Smooth muscle cell (in vitro differentiated cells): ENCODE data around the genes FAT4 and PLK4.

DNA sequence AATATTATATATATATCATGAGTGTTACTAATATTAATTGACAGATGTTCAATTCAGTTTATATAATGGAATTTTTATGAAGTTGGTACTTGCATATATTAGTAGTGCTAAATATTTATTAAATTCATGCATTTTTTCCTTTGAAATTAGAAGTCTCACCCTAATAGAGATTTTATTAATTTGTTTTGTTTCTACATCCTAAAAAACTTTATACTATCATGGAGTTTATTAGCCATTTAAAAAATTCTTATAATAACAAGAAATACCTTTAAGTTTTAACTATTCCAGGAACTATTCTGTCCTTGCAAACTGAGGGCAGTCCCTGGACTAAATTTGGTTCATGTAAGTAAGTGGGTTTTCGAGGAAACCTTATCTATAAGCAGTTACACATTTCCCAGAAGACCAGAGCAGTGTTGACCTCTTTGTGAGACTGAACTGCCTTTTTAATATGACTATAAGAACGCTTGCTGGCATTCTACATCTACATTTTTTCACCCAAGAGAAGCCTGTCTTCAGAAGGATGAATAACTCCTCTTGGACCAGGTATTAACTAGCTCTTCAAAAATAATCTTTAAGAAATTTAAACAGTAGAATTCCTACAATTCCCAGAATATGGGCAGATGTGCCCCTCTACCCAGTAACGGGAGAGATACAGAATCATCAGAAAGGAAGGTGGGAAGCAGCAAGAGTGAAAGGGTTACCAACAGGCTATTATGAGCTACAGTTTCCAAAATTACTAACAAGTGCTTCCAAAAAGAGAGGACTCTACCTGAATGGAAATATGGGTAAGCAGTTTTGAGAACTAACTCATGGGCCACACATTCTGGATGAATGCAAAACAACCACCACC, 17.1 kb downstream of the BBS12 start:
- RAMPAGE, long total RNA = no peak

GRCh38 chr4:122798031-122798542, 28.5 kb upstream of the FGF2 start:
- RAMPAGE, long total RNA = no peak

DNA sequence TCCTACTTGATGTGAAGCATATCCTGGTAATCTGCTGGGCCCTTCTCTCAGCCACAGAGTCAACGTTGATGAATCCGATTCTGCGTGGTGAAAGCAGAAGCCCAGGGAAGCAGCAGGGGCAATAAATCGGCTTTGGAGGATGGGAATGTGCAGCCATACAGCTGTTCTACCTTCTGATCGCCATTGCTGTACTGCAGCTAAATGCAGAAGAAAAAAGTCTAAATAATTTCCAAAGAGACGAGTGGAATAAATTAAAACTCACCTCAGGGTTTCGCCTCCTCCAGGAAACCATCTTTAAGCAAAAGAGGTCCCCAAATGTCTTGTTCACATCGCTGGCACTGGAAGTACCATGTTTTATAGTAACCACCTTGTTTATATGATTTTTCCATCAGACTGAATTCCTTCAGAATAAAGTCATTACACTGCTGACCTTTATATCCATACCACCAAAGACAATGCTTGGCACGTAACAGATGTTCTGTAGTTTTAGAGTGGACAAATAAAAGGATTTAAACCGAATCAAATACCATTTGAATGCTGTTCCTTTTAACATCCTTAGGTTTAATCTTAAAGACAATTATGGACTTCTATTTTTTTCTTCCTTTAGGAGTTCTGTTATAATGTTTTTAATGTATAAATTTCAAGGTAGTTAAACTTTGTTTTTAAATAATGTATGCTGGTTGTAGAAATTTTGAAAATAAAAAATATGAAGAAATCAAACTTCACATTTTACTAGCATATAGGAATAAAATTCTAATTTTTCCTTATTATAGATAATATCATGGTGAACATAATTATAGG, 4.7 kb downstream of the NUDT6 start:
- RAMPAGE, long total RNA = no peak

- RAMPAGE, long total RNA = no peak
Observed at GRCh38 chr4:123028084-123028653, 105.3 kb downstream of the SPATA5 start.

DNA sequence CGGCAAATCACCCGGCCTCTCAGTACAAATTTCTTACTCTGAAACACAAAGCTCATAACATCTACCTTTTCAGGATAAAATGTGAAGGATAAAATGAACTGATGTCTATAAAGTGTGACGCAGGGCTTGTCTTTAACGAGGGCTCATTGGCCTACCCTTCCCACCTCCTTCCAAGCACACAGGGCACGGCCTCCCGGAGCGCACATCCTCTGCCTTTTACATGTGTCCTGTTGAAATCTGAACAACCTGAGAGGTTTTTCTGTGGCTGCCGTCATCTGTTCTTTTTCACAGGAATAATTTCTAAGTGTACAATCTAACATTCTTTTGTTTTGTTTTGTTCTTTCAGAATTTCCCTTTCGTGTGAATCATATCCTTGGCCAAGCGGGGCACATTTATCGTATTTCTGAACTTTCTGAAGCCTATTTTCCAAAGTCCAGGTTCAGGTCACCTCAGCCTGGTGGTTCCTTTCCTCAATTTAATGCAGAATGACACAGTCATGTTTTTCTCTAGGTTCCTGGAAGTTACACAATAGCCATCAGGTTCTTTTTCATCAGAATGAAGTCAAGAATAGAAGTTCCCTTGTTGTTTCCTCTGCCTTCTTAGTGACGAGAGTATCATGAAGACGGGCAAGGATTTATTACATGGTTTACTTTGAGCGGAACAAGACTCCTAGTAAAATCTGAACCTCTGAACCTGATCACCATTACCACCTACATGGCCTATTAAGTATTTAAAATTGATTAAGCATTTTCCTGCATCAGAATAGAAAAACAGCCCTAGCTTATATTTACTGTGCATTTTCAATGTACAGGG, 53.0 kb upstream of the SPRY1 start:
- RAMPAGE, long total RNA = no peak

DNA sequence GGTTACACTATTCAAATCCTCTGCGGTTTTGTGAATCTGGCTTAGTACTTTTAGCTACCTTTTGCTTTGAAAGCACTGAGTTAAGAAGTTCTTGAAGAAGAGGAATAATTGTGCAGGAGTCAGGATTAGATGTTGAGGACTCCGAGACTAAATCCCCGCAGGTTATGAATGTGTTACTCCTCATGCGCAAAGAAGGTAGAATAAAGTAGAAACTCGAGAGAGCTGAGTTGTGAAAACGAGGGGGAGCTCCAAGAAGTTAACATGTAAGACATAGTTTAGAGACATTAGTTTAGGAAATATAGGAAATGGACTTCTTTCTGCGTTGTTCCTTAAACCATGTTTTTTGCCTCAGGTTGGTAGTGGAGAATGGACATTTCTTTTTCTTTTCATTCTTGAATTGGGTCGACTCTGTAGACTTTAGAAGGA, 3.4 kb downstream of the SPRY1 start:
- RAMPAGE, long total RNA = no peak

GRCh38 chr4:123444050-123444945, 47.7 kb downstream of the SPRY1 start:
- RAMPAGE, long total RNA = no peak

GRCh38 chr4:123601344-123601794, 204.8 kb downstream of the SPRY1 start:
- RAMPAGE, long total RNA = no peak

DNA sequence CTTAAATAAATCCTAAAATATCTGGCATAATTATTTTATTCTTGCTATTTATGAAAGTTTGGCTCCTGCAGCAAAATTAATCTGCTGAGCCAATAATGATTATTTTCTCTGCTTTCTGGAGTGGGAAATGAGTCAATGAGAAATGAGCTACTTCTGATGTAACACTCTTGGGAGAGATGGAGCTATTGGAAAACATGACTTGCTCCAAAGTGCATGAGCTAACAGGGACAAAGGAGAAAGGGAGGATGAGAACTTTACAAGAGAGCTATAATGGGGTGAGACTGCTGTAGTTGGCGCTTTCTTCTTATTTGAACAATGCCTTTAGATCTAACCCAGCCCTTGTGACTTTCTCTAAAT, 615.1 kb downstream of the ANKRD50 start:
- RAMPAGE, long total RNA = no peak

DNA sequence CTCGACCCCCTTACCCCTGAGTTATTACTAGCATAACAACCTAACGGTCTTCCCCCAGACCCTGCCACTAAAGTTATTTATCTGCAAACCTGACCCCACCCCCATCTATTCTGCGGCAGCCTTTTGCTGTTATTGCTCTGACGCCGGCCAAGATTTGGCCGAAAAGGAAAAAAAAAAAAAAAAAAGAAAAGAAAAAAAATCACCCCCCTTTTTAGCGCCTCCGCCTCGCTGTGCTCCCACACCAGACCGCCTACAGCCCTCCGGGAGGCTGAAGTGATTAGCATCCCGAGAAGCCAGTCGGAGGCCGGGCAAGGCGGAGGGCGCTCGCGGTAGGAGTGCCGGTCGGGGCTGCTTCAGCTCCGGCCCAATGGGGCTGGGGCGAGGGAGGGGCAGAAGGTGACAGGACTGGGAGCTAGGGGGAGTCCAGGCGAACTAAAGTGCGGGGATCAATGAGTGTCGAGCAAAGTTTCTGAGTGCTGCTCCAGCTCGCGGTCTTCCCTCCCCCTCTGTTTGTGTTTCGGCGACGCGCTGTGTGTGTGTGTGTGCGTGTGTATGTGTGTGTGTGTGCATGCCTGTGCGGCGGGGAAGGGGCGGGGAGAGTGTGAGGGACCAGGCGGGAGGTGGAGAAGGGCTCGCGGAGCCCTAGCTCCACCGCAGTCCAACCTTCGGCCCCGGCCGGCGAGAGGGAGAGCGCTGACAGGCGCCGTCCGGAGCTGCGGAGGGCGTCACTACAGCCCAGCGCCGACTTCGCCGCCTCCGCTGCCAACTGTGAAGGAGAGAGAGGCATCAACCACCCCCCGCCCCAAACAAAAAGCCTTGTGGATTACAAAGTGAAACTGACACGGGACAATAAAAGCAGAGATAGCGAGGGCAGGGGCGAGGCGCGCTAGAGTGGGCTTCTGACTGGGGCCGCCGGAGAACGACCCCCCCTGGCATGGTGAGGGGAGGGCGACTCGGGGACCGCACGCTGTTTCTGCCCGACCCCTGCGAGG, at the start of gene FAT4:
Gene FAT4 (plus strand): TSS at position 430 of the 992 bp plus-strand sequence.
- RAMPAGE, long total RNA = start-site peak on the plus strand centred at position 627 of the sequence, 96 bp wide, 52 and 22 reads in 2 replicates

DNA sequence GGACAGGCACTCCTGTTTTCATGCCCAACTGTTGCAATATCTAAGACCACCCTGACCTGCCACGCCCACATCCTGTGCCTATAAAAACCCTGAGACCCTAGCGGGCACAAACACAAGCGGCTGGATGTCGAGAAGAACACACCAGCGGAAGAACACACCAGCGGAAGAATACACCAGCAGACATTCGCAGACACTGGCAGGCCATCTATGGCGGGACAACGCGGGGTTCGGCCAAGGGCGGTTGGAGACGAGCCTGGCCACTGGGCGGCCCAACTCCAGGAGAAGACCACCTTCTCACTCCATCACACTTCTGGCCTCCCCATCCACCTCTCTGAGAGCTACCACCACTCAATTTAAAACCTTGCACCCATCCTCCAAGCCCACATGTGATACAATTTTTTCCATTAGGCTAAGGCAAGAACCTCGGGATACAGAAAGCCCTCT, 361.4 kb downstream of the FAT4 start:
- RAMPAGE, long total RNA = no peak

DNA sequence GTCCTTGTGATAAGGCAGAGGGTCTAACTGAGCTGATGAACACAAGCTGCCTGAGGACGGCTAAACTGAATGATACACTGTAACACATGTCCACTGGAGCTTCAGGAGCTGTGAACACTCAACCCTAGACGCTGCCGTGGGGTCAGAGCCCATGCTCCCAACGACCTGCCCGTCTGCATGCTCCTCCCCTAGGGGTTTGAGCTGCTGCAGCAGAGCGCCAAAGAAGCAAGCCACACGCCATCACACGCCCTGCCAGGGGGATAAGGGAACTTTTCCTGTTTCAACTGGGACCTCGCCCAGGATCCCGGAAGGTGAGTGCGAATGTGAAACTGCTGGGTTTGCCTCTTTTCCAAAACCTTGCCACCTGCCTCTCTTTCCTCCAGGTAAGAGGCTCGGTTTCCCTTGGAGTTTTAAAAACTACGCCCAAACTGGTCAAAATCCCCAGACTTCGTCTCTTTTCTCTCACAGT, 361.9 kb downstream of the FAT4 start:
- RAMPAGE, long total RNA = no peak

DNA sequence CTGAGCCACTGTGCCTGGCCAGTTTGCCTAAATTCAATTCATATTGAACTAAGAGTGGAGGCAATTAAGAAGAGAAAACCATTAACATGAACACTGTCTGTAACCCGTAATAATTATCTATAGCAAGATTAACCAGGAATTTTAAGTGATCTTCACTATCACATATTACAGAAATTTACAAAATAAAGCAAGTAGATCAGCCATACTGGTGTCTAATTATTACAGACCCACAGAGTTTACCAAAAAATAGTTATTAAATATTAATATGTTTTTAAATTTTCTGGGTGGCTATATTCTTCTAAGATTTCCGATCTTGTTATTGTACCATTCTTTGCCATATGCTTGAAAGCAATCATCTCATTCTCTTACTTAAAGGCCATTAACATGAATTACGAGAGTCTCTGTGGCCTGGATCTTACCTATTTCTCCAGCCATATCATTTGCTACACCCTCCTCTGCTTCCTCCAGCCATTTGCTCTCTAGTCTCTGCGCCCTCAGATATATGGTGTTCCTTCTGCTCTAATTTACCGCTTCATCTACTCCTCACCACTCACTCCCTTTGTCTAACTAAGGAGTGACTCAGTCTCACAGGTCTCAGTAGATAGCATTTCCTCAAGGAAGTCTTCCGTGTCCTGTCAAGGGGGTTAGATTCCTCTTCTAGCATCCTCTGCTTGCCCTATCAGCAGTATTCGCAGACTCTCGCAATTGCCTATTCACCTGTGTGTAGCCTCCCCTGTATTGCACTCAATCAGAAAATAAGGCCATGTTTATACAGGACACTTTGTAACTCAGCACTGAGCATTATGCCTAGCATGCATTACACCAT, 892.2 kb upstream of the INTU start:
- RAMPAGE, long total RNA = no peak

GRCh38 chr4:127783170-127783657, 1.1 kb downstream of the HSPA4L start:
- RAMPAGE, long total RNA = no peak

- RAMPAGE, long total RNA = no peak
Observed at GRCh38 chr4:127783658-127783941, 1.5 kb downstream of the HSPA4L start.

- RAMPAGE, long total RNA = no peak
Observed at GRCh38 chr4:127856620-127857340, 23.9 kb upstream of the PLK4 start.

DNA sequence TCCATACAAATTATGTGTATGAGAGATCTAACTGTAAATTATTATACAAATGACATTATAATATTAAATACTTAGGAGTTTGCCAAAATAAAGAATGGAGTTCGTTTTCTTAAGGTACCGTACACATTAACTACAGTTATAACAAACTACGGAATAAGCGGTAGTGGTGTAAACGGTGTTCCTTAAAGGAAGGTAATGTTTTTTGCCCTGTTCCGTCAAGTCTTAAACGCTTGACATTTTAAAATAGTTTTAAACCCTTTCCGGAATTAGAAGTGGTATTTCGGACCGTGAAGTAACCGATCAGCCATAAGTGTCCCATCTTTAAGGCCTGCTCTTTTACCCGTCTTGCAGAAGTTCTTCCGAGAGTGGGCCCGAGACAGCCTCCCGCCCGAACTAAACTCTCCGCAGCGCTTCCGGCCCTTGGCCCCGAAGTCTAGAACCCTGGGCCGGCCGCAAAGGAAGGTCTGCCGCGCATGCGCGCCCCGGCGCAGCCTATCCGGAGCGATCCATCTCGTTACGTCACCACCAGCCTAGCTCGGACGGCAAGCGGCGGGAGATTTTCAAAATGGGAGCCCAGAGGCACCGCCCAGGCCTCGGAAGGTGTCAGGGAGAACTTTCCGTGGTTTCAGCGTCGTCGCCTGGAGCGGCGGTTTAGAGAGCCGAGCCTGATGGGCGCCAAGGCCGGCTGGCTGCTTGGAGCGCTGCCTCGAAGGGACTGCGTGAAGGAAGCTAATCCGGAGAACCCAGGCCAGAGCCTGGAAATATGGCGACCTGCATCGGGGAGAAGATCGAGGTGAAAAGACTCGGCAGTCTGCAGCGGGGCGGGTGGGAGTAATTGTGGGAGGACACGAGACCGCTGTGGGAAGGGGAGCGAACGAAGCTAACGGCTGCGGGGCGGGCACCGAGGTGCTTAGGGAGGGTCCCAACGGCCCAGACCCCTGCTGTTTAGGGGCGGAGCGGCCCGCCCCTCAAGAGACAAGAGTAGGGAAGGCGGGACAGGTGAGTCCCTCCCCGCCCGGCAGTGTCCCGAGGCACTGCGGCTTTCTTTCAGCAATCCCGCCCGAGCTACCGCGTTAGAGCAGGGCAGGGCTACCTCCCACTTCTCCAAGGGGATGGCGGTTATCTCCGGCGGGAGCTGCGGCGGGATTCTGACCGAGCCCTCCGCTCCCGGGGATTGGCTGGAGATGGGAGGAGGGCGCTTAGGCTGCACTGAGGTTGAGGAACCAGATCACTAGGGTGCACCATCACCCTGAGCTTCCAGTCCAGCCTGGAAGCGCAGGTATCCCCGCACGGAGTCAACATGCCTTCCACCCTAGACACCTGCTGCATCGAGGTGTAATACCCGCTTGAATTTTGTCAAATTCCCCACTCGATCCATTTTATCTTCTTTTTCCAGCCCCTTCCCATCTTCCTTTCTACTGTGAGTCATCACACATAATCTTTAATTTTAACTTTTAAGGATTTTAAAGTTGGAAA, at the start of gene PLK4:
Gene PLK4 (plus strand): TSS at position 522 of the 1,476 bp plus-strand sequence.
- RAMPAGE, long total RNA = start-site peak on the plus strand centred at position 544 of the sequence, 50 bp wide, 43 and 41 reads in 2 replicates

- RAMPAGE, long total RNA = no peak
Observed at GRCh38 chr4:128289371-128290027, 1.9 kb upstream of the PGRMC2 start.

DNA sequence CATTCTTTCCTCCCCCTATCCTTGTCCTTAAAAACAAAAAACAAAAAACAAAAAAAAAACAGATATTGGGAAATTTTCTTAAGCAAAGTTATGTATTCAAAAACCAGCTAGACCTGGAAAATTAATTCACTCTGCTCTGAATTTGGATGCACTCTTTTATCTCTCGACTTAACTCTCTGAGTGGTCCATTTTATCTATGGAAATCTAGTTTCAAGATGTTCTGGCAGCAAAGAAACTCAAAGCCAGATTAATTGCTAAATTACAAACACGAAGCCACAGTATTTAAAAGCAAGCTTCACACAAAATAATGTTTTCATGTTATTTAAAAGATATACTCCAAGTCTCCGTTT, 106.8 kb upstream of the PGRMC2 start:
- RAMPAGE, long total RNA = no peak

- RAMPAGE, long total RNA = no peak
Observed at GRCh38 chr4:128634969-128635925, 174.3 kb upstream of the JADE1 start.